H1 (cell line): ENCODE measurements around the genes GBGT1 and WDR5.

- RRBS = 21% methylated on average over 33 of the region's 86 CpGs
CAGE:
- cytosol, long polyA plus RNA = start-site peak on the minus strand at chr9:133163914-133163977, 41 reads
- long polyA plus RNA = no peak
- nucleus, long polyA plus RNA = start-site peak on the minus strand at chr9:133163894-133163966, 17 reads
Observed at GRCh38 chr9:133163278-133164321, at the start of gene GBGT1. TSS of gene GBGT1 (minus strand) at chr9:133163914.

DNA sequence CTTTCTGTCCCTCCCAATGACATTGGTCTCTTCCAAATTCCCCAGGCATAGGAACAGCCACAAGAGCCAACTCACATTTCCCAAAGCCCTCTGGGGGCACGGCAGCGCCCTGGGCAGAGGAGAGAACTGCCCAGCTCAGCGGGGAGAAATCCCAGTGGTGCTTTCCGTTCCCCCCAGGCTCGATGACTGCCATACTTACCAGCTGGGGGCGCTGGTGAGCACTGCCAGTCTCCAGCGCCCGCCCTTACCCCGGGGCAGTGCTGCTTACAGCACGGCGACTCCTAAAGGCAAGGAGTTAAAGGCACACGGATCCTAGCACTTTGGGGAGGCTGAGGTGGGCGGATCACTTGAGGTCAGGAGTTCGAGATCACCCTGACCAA is 30.0 kb upstream of the OBP2B start:
- RRBS = no CpG with 5 or more reads among the region's 14 CpGs
CAGE:
- cytosol, long polyA plus RNA = no peak
- long polyA plus RNA = no peak
- nucleus, long polyA plus RNA = no peak

DNA sequence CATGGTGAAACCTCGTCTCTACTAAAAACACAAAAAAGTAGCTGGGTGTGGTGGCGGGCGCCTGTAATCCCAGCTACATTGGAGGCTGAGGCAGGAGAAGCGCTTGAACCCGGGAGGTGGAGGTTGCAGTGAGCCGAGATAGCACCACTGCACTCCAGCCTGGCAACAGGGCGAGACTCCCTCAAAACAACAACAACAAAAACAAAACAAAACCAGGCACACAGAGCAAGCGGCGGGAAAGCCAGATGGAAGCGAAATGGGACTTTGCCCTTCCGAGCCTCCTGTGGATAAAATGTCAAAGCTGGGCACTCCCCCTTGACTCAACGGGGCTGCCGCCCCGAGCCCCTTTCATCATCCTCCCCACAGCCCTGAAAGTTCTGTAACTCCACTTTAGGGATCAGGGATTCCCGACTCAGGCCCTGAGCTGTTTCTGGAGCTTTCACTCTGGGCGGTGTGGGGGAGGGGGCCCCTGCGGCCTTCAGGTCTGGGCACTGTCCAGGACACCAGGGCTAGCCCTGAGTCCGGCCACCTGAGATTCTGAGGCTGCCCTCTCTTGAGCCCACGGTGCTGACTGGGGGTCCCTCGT is 30.5 kb upstream of the OBP2B start:
- RRBS = no CpG with 5 or more reads among the region's 20 CpGs
CAGE:
- cytosol, long polyA plus RNA = no peak
- long polyA plus RNA = no peak
- nucleus, long polyA plus RNA = no peak

DNA sequence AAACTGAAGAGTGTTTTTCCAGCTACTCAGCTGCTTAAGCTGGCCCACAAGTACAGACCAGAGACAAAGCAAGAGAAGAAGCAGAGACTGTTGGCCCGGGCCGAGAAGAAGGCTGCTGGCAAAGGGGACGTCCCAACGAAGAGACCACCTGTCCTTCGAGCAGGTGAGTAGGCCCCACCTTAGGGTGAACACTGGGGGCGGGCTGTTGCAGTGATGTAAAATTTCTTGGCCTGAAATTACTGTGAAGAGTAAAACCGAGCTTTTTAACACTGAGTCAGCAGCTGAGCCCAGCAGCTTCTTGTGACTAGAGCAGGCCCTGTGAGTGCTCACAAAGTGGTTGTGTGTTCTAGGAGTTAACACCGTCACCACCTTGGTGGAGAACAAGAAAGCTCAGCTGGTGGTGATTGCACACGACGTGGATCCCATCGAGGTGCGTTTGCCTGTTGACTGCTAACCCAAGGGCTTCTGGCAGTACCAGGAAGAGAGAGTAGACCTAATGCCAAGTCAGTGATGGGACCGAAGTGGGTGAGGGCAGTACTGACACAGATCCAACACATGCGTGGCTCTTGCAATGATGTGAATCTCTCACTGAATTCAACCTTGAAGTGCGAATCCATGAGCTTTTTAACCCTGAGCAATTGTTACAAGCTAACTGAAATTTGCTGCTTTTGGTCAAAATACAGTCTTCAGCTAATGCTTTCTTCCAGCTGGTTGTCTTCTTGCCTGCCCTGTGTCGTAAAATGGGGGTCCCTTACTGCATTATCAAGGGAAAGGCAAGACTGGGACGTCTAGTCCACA is 2.1 kb downstream of the RPL7A start:
- RRBS = no CpG with 5 or more reads among the region's 17 CpGs
CAGE:
- cytosol, long polyA plus RNA = no peak
- long polyA plus RNA = no peak
- nucleus, long polyA plus RNA = no peak

DNA sequence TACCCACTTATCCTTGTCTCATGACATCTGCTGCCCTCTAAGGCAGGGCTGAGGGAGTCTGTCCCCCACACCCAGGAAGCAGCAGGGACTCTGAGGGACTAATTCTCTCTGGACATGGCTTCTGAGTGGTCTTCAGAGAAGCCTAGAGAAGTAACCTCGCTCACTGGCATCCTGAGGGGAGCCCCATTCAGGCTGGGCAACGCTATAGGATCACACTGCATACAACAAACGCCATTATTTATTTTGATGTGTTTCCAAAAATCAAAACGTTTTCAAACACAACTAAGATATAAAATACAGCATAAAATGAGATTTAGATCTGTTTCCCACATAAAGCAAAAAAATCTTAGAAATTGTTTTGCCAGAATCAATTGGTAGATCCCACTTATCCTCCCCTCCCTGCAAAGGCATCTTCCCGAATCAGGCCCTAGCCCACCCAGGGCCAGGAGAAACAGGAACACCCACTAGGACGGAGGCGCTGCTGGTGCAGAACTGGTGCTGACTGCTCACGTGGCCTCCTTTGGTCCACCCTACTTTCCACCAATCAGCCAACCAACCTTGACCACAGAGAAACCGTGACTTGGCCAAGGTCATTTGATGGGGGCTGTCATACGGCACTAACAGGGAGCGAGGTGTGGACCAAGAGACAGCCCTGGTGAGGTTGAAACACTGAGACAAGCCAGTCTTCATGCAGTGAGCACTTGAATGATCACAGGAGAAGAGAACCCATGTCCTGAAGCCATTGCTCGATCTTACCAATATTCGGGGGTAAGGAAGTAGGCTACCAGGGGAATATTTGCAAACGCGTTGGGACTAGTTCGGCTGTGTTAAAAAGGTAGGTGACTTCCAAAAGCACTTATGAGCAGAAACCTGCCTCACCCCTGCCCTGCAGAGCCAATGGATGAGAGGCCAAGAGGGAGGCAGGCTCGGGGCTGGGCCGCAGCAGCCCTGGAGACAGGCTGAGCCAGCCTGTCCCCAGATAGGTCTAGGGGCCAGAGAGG is 5.2 kb downstream of the SURF2 start:
- RRBS = no CpG with 5 or more reads among the region's 18 CpGs
CAGE:
- cytosol, long polyA plus RNA = no peak
- long polyA plus RNA = no peak
- nucleus, long polyA plus RNA = no peak

DNA sequence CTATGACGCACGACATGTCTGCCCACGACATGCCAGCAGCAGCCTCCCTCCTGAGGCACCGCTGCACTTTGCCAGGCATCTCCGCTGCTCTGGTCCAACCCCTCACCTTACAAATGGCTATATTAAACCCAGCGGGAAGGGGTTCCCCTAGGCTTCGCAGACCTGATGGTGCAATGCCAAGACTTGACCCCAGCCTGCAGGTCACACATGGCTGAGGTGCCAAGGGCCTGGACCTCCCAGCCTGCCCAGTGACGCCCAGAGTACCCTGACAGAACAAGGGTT is 8.0 kb downstream of the SURF4 start:
- RRBS = no CpG with 5 or more reads among the region's 8 CpGs
CAGE:
- cytosol, long polyA plus RNA = no peak
- long polyA plus RNA = no peak
- nucleus, long polyA plus RNA = no peak

- RRBS = no CpG with 5 or more reads among the region's 6 CpGs
CAGE:
- cytosol, long polyA plus RNA = no peak
- long polyA plus RNA = no peak
- nucleus, long polyA plus RNA = no peak
Observed at GRCh38 chr9:133865366-133866246, 126.5 kb downstream of the VAV2 start.

DNA sequence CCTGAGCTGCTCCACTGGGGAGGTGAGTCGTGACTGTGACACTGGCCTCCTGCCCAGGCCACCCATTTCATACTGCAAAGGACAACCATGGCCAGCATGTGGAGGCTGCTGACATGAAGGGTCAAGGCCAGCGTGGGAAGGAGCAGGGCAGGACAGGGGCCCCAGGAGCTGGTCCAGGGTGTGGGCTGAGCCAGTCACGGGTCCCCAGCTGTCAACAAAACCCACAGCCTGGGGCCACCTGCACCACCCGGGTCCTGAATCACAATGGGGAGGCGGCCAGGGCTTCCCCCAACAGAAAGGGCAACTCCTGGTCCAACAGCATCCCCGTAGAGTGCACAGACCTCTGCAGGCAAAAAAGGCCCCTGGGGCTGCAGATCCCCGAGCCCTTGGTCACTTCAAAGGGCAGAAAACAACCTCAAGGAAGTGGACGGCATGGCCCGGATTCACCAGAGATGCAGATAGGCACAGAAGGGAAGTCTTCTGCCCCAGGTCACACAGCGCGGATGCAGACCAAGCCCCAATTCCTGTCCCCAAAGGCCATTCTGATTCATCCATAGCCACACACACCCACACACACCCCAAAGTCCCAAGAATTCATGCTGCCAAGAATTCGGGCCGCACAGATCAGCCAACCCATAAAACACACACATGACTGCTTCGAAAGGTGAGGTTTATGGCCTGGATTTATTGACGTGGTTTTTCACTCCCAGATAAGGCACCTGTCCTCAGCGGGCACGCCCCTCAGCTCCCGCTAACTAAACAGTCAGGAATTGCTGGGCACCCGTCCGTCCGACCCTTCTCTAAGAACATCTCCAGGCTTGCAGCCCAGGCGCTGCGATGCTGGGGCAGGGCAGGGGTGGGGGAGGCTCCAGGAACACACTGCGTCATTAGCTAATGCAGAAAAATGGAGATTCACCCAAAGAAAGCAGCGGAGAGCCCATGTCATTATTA is 20.3 kb downstream of the VAV2 start:
- RRBS = no CpG with 5 or more reads among the region's 25 CpGs
CAGE:
- cytosol, long polyA plus RNA = no peak
- long polyA plus RNA = no peak
- nucleus, long polyA plus RNA = no peak

- RRBS = no CpG with 5 or more reads among the region's 11 CpGs
CAGE:
- cytosol, long polyA plus RNA = no peak
- long polyA plus RNA = no peak
- nucleus, long polyA plus RNA = no peak
Observed at GRCh38 chr9:133982887-133983244, 9.3 kb downstream of the VAV2 start.

GRCh38 chr9:134068615-134069317 is 940 bp upstream of the BRD3 start:
- RRBS = 4% methylated on average over 3 of the region's 37 CpGs
CAGE:
- cytosol, long polyA plus RNA = no peak
- long polyA plus RNA = no peak
- nucleus, long polyA plus RNA = no peak

- RRBS = no CpG with 5 or more reads among the region's 24 CpGs
CAGE:
- cytosol, long polyA plus RNA = no peak
- long polyA plus RNA = no peak
- nucleus, long polyA plus RNA = no peak
Observed at GRCh38 chr9:134129336-134129808, 6.5 kb upstream of the WDR5 start.

- RRBS = 2% methylated on average over 1 of the region's 33 CpGs
CAGE:
- cytosol, long polyA plus RNA = start-site peak on the plus strand at chr9:134136093-134136129, 493 reads
- long polyA plus RNA = start-site peak on the plus strand at chr9:134136095-134136135, 500 and 454 reads in 2 replicates
- nucleus, long polyA plus RNA = start-site peak on the plus strand at chr9:134136090-134136129, 356 reads
Observed at GRCh38 chr9:134136064-134136228, at the start of gene WDR5. TSS of gene WDR5 (plus strand) at chr9:134136082.

- RRBS = 95% methylated on average over 5 of the region's 15 CpGs
CAGE:
- cytosol, long polyA plus RNA = no peak
- long polyA plus RNA = no peak
- nucleus, long polyA plus RNA = no peak
Observed at GRCh38 chr9:134162969-134163232, 27.0 kb downstream of the WDR5 start.

DNA sequence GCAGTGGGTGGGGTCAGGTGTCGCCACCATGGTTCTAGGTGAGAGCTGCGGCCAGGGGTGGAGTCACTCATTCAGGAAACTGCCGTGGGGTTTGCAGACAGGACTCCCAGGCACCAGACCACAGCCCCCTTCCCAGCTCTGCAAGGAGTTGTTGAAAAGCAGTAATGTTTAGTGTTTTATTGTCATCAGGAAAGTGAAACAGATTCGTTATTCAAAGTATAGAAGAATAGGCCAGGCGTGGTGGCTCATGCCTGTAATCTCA is 45.8 kb downstream of the WDR5 start:
- RRBS = no CpG with 5 or more reads among the region's 5 CpGs
CAGE:
- cytosol, long polyA plus RNA = no peak
- long polyA plus RNA = no peak
- nucleus, long polyA plus RNA = no peak

- RRBS = no CpG with 5 or more reads among the region's 11 CpGs
CAGE:
- cytosol, long polyA plus RNA = no peak
- long polyA plus RNA = no peak
- nucleus, long polyA plus RNA = no peak
Observed at GRCh38 chr9:134186523-134186706, 50.5 kb downstream of the WDR5 start.

DNA sequence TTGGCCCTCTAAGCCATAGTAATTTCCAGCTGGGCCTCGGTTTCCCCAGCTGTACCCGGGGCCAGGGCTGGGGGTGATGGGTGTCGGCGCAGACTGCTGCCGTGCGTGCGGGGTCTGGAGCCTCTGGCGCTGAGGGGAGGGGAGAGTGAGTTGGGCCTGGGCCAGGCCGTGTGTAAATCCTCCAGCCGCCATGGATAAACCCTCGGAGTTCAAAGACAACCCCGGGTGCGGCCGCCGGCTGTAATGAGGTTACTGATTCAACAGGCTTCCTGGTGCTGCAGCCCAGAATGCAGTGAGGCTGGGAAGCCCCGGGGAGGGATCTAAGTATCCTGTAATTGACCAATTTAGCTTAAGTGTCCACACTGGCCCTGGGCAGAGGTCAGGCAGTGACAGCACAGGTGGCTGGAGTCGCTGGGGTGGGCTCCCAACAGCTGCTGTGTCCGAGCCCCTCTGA is 7.2 kb downstream of the RXRA start:
- RRBS = 88% methylated on average over 2 of the region's 18 CpGs
CAGE:
- cytosol, long polyA plus RNA = no peak
- long polyA plus RNA = no peak
- nucleus, long polyA plus RNA = no peak

GRCh38 chr9:134336345-134336732 is 10.1 kb downstream of the RXRA start:
- RRBS = no CpG with 5 or more reads among the region's 12 CpGs
CAGE:
- cytosol, long polyA plus RNA = no peak
- long polyA plus RNA = no peak
- nucleus, long polyA plus RNA = no peak

DNA sequence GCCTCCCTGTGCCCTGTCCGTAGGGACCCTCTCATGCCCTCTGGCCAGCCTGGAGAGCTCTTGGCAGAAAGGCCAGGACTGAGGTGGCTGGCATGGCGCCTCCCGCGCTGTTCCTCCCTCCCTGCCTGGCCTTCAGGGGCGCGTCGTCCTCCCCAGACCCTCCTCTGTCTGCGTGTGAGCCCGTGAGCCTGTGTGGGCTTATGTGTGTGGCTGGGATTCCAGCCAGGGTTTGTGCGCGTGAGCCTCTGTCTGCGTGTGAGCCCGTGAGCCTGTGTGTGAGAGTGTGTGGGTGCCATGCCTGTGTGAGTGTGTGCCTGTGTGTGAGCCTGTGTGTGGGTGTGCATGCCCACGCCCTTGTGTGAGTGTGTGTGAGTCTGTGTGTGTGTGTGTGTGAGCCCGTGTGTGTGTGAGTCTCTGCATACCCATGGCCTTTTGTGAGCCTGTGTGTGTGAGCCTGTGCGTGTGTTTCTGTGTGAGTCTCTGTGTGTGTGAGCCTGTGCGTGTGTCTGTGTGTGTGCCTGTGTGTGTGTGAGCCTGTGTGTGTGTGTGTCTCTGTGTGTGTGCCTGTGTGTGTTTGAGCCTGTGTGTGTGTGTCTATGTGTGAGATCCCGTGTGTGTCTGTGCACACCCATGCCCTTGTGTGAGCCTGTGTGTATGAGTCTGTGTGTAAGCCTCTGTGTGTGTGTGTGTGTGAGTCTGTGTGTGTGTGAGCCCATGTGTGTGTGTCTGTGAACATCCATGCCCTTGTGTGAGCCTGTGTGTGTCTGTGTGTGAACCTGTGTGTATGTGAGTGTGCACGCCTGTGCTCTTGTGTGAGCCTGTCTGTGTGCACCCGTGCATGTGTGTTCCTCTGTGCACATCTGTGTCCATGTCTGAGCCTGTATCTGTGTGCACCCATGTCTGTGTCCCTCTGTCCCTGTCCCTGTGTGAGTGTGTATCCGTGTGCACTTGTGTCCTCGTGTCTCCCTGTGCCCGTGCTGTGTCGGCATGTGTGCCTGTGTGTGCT is 13.2 kb downstream of the RXRA start:
- RRBS = no CpG with 5 or more reads among the region's 24 CpGs
CAGE:
- cytosol, long polyA plus RNA = no peak
- long polyA plus RNA = no peak
- nucleus, long polyA plus RNA = no peak

DNA sequence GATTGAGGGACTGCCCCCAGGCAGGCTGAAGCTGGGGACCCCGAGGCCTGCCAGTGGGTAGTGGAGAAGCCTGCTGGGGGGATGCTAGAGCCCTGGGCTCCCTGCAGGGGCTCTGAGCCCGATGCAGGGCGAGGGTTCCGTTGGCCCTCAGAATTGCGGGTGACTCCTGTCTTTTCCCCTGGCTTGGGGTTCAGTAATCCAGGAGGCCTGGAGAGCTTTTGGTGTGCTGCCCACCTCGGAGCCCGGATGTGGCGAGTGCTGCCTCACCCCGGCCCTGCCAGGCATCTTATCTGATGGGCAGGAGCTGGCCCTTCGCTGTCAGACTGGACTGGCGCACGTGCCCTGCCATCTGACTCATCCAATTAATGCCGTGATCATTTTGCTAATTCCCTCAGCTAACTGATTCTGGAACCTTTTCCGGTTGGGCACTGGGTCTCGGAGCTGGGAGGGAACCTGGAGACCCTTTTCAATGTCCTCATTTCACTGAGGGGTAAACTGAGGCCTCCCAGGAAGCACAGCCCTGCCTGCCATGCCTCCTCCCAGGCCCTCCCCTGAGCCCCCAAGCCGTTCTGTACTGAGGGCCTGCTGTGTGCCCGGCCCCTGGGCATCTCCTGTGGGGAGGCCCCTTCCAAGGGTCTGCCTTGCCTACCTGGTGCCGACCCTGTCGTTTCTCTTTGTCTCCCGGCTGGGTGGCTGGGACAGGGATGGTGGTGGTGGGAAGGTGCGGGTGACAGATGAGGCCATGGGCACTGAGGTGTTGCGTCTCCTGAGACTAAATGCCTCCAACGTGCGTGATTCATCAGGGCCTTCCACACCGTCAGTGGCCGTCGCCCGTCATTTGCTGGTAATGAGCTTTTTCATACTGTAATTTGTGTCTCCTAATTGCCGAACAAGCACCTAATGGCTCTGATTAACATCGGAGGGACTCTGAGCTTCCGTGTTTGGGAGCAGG is 34.8 kb downstream of the RXRA start:
- RRBS = 92% methylated on average over 4 of the region's 31 CpGs
CAGE:
- cytosol, long polyA plus RNA = no peak
- long polyA plus RNA = no peak
- nucleus, long polyA plus RNA = no peak

- RRBS = 86% methylated on average over 2 of the region's 19 CpGs
CAGE:
- cytosol, long polyA plus RNA = no peak
- long polyA plus RNA = no peak
- nucleus, long polyA plus RNA = no peak
Observed at GRCh38 chr9:134374974-134375681, 48.9 kb downstream of the RXRA start.